IMR-90 (cell line): ENCODE measurements around the genes PTRH2, RNFT1 and PPM1D.

- RRBS, result 1% methylated on average over 8 of the region's 50 CpGs
CAGE:
- cytosol, long polyA plus RNA, result start-site peak on the minus strand at chr17:59707402-59707501, 2,103 and 2,534 reads in 2 replicates; start-site peak on the plus strand at chr17:59707661-59707727, 328 and 671 reads in 2 replicates
- long polyA plus RNA, result start-site peak on the minus strand at chr17:59707404-59707452, 2,102 and 1,575 reads in 2 replicates; start-site peak on the plus strand at chr17:59707638-59707739, 420 and 851 reads in 2 replicates
- nucleus, long polyA plus RNA, result start-site peak on the minus strand at chr17:59707404-59707433, 412 and 381 reads in 2 replicates
These were observed at the start of gene PTRH2 for GRCh38 chr17:59706936-59707788. Gene PTRH2 (minus strand): TSS chr17:59707430.

DNA sequence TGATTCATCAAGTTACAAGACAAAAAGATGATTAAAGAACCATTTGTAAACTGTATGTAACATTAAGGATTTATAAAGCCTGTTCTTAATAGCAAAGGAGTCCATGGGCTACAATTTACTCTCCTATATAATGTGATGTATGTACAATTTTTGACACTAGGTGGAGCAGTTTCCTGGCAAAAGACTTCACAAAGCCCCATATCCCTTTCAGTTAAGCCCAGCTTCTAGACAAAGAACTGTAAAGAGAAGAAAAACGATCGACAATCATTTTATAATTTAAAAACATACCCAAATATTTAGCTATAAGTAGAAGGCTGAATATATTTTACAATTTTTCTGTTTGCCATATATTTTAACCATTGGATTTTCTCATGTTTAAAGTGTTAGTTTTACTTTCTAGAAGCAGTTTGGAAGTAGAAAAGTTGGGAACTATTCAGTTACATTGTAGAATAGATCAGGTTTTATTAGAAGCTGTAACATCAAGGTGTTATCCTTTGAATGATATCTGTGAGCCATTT is 46.1 kb downstream of the VMP1 start:
- RRBS, result no CpG with 5 or more reads among the region's 2 CpGs
CAGE:
- cytosol, long polyA plus RNA, result no peak
- long polyA plus RNA, result no peak
- nucleus, long polyA plus RNA, result no peak

GRCh38 chr17:59755925-59756672 is 48.6 kb downstream of the VMP1 start:
- RRBS, result no CpG with 5 or more reads among the region's 6 CpGs
CAGE:
- cytosol, long polyA plus RNA, result no peak
- long polyA plus RNA, result no peak
- nucleus, long polyA plus RNA, result no peak

DNA sequence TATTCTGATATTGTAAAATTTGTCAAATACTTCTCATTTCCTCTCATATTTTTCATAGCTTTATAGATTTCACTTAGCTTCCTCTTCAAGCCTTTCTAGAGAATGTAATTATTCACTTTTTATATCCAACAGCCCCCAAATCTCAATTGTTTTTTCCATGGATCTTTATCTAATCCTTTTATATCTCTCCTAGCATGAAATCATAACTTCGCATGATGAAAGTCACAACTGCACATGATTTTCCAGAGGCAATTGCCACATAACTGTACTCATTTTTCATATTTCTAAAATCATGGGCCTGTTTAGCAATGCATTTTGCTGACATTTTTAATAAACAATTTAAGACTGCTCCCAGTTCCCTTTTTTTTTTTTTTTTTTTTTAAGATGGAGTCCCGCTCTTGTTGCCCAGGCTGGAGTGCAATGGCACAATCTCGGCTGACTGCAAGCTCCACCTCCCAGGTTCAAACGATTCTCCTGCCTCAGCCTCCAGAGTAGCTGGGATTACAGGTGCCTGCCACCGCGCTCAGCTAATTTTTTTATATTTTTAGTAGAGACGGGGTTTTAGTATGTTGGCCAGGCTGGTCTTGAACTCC is 83.5 kb downstream of the VMP1 start:
- RRBS, result no CpG with 5 or more reads among the region's 7 CpGs
CAGE:
- cytosol, long polyA plus RNA, result no peak
- long polyA plus RNA, result no peak
- nucleus, long polyA plus RNA, result no peak

DNA sequence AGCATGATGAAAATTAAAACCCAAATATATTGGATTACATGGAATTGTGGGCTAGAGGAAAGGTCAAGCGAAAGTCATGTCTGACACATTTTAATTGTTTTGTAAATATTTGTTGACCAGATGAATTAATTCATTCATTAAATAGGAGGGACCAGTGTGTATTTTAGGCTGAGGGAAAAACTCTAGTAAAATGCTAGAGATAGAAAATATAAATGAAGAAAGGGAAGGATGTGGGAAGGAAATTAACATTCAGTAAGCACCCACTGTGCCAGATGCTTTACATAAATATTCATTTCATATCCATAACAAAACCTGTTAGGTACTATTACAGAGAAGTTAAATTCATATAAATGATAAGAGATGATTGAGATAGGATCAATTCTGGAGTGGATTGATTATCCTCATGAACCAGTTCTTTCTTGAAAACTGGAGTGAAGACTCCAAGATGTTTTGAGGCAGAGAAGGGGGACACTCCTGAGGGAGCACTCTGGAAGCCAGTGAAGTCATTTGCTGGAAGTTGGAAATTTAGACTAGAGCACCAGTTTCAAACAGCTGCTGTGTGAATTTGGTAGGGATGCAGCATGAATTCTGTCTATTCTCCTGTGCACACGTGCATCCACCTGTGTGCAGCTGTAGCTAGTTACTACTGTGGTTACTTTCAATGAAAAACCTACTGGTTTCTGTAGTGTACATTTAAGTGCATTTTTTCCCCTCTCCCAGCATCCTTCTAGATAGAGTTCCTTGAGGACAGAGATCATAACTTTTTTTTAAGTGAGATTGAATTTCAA is 66.2 kb downstream of the TUBD1 start:
- RRBS, result no CpG with 5 or more reads among the region's 2 CpGs
CAGE:
- cytosol, long polyA plus RNA, result no peak
- long polyA plus RNA, result no peak
- nucleus, long polyA plus RNA, result no peak

GRCh38 chr17:59910287-59910657 is 17.4 kb downstream of the RPS6KB1 start:
CAGE:
- cytosol, long polyA plus RNA, result no peak
- long polyA plus RNA, result no peak
- nucleus, long polyA plus RNA, result no peak

DNA sequence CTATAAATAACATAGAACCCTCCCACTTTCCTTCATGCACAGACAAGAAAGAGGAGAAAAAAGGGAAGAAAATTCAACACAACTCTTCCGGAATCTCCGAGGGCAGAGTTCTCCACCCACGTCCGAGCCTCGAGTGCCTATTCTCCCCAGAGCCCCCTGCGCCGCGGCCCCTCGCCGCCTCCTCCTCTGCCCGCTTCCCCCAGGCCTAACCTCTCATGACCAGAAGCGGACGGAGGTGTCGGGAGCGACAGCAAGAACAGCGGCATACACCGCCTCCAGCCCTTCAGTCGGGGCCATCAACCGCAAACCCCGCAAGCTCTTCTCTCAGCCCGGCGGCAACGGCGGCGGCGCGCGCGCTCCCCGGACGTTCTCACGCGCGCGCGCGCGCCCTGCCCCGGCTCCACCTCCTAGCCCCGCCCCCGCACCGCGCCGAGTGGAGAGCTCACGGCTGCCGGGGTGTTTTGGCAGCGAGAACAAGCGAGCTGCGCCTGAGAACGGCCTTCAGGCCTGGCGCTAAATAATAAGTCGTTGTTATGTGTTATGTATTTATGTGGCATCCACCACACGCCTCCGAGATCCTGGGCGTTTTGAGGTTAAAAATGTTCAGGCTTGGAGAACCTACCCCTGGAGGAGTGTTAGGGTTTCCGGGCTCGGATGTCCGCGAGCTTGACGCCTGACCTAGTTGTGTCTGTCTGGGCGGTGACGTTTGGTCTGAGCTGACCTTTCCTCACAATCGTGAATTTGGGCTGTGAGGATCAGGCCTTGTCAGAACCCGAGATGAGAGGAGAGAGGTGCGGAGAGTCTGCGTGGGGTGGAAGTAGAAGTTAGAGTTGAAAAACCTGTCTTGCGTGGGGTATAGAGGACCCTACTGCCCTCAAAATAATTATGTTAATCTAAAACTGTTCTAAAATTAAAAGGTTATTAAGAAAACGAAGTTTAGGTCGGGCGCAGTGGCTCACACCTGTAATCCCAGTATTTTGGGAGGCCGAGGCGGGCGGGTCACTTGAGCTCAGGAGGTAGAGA is at the start of gene RNFT1:
Gene RNFT1 (minus strand): TSS at position 343 of the 1,023 bp plus-strand sequence.
- RRBS, result under 1% methylated on average over 8 of the region's 73 CpGs
CAGE:
- cytosol, long polyA plus RNA, result start-site peak on the minus strand centred at position 343 of the sequence, 41 bp wide, 171 and 415 reads in 2 replicates
- long polyA plus RNA, result start-site peak on the minus strand centred at position 345 of the sequence, 43 bp wide, 292 and 219 reads in 2 replicates
- nucleus, long polyA plus RNA, result start-site peak on the minus strand centred at position 337 of the sequence, 30 bp wide, 46 and 59 reads in 2 replicates

DNA sequence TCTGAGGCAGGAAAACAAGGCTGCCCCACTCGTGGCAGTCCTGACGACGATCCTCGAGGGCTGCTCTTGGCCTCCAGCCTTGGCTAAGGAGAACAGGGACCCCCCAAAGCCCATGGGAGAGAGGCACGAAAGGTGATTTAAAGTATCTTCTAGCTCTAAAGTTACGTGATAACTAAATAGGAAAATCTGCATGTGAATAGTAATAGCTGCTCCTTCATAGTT is 81.7 kb downstream of the CA4 start:
- RRBS, result no CpG with 5 or more reads among the region's 6 CpGs
CAGE:
- cytosol, long polyA plus RNA, result no peak
- long polyA plus RNA, result no peak
- nucleus, long polyA plus RNA, result no peak

GRCh38 chr17:60391558-60391851 is 428 bp downstream of the USP32 start:
- RRBS, result 3% methylated on average over 6 of the region's 19 CpGs
CAGE:
- cytosol, long polyA plus RNA, result no peak
- long polyA plus RNA, result no peak
- nucleus, long polyA plus RNA, result no peak

- RRBS, result no CpG with 5 or more reads among the region's 5 CpGs
CAGE:
- cytosol, long polyA plus RNA, result no peak
- long polyA plus RNA, result no peak
- nucleus, long polyA plus RNA, result no peak
These were observed 2.1 kb upstream of the USP32 start for GRCh38 chr17:60394063-60394413.

DNA sequence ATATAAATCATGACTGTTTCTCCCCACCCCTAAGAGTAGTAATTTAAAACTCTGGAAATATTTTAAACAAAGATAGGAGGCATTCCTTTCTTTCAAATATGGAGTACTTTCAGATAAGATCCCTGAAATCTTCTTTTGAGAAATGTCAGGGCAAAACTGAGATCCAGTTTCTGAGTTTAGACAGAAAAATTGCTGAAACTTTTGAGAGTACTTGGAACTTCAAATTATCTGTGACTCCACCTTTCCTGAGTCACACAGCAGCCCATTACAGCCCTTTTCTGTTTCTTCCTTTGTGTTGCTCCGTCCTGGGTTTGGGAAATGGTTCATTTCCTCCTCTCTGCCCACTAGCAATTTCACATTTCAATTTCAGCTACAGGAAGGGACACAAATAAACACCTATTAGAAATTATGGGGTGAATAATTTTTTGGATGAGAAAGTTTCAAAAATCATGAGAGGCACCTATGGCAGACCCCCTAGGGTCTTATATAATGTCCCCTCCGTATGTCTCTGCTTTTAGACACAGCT is 28.8 kb upstream of the PPM1D start:
- RRBS, result no CpG with 5 or more reads among the region's 2 CpGs
CAGE:
- cytosol, long polyA plus RNA, result no peak
- long polyA plus RNA, result no peak
- nucleus, long polyA plus RNA, result no peak

GRCh38 chr17:60573422-60573993 is 26.5 kb upstream of the PPM1D start:
- RRBS, result no CpG with 5 or more reads among the region's 2 CpGs
CAGE:
- cytosol, long polyA plus RNA, result no peak
- long polyA plus RNA, result no peak
- nucleus, long polyA plus RNA, result no peak

- RRBS, result no CpG with 5 or more reads among the region's 16 CpGs
CAGE:
- cytosol, long polyA plus RNA, result no peak
- long polyA plus RNA, result no peak
- nucleus, long polyA plus RNA, result no peak
These were observed 536 bp upstream of the PPM1D start for GRCh38 chr17:60599449-60599865.

DNA sequence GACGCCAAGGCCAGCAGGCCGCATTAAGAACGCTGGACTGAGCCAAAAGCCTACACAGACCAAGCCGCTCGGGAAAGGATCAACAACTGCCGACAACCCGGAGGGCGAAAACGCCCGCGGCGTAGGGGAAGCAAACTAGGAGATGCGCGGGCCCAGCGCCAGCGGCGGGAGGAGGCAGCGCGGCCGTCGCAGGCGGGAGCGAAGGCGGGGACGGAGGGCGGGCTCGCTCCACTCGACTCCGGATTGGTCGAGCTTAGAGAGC is 196 bp upstream of the PPM1D start:
- RRBS, result no CpG with 5 or more reads among the region's 30 CpGs
CAGE:
- cytosol, long polyA plus RNA, result no peak
- long polyA plus RNA, result no peak
- nucleus, long polyA plus RNA, result no peak

DNA sequence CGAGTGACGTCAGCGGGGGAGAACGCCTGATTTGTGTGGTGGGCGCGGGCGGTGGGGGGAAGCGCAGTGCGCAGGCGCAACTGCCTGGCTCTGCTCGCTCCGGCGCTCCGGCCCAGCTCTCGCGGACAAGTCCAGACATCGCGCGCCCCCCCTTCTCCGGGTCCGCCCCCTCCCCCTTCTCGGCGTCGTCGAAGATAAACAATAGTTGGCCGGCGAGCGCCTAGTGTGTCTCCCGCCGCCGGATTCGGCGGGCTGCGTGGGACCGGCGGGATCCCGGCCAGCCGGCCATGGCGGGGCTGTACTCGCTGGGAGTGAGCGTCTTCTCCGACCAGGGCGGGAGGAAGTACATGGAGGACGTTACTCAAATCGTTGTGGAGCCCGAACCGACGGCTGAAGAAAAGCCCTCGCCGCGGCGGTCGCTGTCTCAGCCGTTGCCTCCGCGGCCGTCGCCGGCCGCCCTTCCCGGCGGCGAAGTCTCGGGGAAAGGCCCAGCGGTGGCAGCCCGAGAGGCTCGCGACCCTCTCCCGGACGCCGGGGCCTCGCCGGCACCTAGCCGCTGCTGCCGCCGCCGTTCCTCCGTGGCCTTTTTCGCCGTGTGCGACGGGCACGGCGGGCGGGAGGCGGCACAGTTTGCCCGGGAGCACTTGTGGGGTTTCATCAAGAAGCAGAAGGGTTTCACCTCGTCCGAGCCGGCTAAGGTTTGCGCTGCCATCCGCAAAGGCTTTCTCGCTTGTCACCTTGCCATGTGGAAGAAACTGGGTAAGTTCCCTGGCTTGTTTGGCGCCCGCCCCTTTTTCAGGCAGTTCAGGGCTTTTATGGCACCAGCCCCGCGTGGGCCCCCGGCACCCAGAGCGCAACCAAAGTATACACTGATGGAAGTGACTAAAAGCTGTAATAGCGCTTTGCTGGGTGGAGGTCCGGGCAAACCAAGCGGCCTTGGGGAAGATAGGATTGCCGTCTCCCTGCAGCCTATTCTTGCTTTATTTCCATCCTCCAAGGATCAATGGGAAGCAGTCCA is at the start of gene PPM1D:
Gene PPM1D (plus strand): TSS at position 66 of the 1,018 bp plus-strand sequence.
- RRBS, result 2% methylated on average over 38 of the region's 103 CpGs
CAGE:
- cytosol, long polyA plus RNA, result no peak
- long polyA plus RNA, result no peak
- nucleus, long polyA plus RNA, result no peak

- RRBS, result no CpG with 5 or more reads among the region's 8 CpGs
CAGE:
- cytosol, long polyA plus RNA, result no peak
- long polyA plus RNA, result no peak
- nucleus, long polyA plus RNA, result no peak
These were observed 43.2 kb upstream of the TBX2 start for GRCh38 chr17:61356319-61357005.

- RRBS, result no CpG with 5 or more reads among the region's 15 CpGs
CAGE:
- cytosol, long polyA plus RNA, result no peak
- long polyA plus RNA, result no peak
- nucleus, long polyA plus RNA, result no peak
These were observed 16.2 kb upstream of the TBX2 start for GRCh38 chr17:61383416-61383914.

DNA sequence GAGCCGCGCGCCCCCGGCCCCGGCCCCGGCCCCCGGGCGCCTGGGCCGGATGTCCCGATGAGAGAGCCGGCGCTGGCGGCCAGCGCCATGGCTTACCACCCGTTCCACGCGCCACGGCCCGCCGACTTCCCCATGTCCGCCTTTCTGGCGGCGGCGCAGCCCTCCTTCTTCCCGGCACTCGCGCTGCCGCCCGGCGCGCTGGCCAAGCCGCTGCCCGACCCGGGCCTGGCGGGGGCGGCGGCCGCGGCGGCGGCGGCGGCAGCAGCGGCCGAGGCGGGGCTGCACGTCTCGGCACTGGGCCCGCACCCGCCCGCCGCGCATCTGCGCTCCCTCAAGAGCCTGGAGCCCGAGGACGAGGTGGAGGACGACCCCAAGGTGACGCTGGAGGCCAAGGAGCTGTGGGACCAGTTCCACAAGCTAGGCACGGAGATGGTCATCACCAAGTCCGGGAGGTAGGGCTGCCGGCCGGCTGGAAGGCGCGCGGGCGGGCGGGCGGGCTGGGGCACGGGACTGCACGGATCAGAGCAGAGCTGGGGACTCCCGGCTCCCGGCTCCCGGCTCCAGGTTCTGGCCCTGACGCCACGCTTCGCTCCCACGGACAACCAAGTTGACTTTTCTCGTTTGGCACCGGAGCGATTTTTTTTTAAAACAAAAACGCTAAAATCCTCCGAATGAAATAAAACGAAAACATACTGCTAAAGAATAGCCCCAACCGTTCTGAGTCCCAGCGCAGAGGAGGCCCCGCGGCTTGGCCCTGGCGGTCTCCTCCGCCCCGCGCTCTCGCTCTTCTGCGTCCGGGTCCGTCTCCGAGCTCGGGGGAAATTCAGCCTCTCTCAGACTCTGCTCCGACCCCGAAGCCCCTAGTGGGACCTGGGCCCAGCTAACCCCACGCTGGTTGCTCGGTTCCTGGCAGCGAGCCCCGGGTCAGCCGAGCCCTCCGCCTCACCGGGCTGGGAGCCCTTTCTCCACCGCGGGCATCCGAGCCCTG is 771 bp downstream of the TBX2 start:
- RRBS, result under 1% methylated on average over 22 of the region's 109 CpGs
CAGE:
- cytosol, long polyA plus RNA, result no peak
- long polyA plus RNA, result no peak
- nucleus, long polyA plus RNA, result no peak

- RRBS, result 2% methylated on average over 59 of the region's 96 CpGs
CAGE:
- cytosol, long polyA plus RNA, result no peak
- long polyA plus RNA, result no peak
- nucleus, long polyA plus RNA, result no peak
These were observed 12.4 kb downstream of the TBX2 start for GRCh38 chr17:61411712-61412763.

- RRBS, result no CpG with 5 or more reads among the region's 9 CpGs
CAGE:
- cytosol, long polyA plus RNA, result no peak
- long polyA plus RNA, result no peak
- nucleus, long polyA plus RNA, result no peak
These were observed 11.0 kb downstream of the TBX4 start for GRCh38 chr17:61463180-61463644.